Hair follicle dermal papilla cell (primary cell): ENCODE measurements around a stretch of chr1.

- CAGE, long polyA plus RNA, result no peak
Measured at GRCh38 chr1:56397724-56398086, 181.7 kb downstream of the PLPP3 start.

DNA sequence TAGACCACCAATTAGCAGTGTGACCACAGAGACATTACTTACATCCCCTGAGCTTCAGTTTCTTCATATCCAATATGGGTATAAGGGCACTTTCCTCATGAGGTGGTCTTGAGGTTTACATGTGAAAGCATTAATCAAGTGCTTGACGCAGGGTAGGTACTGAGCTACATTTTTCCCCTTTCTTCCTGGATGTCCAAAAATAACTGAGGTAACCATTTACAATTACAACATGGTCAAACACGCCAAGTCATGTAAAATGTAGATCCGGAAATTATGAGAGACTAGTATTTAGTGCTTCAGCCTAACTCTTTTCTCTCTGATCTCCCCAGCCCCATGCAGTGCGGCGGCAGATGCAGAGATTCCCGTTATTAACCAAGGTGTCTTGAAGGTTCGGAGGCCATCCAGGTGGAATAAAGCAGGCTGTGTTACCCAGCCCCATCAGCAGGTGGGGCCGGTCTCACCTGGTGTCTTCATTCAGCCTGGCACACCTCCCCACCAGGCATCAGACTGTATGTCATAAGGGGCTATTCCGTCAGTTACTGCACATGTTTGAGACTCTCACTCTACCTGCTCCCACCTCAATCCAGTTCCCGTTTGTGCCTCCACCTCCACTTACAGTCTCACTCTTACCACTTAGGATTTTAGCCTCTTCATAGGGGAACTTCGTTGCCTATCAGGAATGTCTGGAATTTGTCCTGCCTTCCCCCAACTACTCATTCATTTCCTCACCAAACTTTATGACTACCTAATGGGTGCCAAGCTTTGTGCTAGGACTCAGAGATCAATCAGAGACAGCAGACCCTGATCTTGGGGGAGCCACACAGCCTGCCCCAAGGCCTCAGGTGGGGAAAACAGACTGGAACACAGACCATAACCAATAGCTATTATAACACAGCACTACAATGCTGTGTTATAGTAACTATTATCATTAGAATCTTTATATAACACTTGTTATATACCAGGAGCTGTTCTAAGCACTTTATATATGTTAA, 170.2 kb downstream of the PLPP3 start:
- CAGE, long polyA plus RNA, result no peak

DNA sequence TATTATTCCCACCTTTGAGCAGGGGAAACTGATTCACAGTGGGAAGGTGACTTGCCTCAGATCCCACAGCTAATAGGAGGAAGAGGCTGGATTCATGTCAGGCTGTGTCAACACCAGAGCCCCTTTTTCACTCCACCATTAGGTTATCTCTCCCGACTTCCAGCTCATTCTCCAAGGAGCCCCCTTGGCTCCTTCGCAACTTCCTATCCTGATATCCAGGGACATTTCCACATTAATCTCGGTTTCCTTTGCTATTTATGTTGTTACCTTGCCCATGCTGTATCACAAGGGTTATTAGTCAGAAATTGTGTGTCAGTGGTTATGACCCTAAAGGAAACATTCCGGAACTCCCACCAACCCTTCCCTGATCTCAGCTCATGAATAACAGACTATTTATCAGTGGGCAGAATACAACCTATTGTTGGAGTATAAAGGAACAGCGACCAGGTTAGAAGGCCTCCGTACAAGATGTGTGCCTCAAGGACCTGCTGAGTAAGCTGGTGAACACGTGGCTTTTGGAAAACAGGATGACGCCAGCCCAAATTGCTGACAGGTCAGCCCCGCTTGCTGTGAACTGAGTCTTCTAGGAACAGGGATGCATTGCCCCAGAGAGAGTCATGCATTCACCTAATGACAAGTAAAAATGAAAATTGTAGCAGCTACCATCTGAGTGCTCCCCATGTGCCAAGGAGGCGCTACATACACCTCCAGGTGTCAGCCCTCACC, 121.5 kb downstream of the PLPP3 start:
- CAGE, long polyA plus RNA, result no peak

GRCh38 chr1:56473426-56474562, 105.6 kb downstream of the PLPP3 start:
- CAGE, long polyA plus RNA, result no peak

- CAGE, long polyA plus RNA, result no peak
Measured at GRCh38 chr1:56506888-56507298, 72.5 kb downstream of the PLPP3 start.

GRCh38 chr1:56511785-56512394, 67.5 kb downstream of the PLPP3 start:
- CAGE, long polyA plus RNA, result no peak

DNA sequence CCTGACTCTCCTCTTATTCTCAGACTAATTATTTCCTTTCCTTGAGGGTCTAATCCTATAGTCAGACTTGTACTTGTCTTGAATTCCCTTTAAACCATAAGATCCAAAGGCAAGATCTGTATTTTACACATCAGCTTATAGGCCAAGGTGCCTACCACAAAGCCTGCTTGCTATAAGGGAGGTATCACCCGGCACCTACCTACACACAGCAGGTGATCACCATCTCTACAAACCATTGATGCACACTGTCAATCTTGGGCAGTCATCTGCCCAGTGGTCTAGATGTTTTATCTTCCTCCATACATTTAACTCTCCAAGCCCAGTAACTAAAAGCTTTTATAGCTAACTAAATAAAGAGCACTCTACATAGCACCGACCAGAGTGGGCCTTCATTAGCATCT, 48.1 kb downstream of the PLPP3 start:
- CAGE, long polyA plus RNA, result no peak

- CAGE, long polyA plus RNA, result no peak
Measured at GRCh38 chr1:56535344-56536519, 43.6 kb downstream of the PLPP3 start.

DNA sequence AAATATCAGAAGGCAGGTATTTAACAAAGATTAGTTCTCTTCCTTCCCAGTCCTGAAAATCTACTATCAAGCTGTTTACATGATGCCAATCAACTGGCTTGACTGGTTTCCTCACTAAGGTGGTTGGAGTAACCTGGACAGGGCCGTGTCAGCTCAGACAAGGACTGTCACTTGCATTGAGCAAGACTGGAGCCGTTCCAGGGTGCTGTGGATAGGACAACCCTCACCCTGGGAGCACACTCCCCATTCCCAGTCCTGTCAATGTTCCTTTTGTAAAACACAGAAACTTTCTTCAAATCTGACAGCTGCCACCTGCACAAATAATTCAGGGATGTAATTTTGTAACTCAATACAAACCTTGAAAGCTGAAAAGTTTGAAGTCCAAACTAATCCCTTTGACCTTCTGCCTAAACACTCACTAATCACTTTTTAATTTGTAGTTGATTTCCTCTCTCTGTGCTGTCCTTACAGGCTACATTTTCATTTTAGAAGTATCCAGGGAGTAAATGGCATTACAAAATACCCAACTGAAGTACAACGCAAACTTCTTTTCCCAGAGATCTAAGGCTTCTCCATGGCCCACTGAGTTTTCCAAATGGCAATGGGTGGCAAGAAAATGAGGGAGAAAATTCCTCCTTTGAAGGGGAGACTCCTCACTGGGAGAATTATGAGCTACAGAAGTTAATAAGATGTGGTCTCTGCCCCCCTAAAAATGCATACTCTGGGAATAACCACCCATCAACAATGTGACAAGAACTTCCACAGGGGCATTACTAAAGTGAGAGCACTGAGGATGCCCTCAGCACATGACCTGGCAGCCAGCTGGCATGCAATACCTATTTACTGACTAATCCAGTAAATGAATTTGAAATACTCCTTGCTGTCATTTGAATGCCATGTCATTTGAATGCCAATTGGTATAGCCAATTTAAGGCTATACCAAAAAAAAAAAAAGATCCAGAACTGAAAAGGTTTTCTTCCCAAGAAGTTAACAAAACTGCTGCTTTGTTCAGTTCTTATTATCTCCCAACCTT, 31.1 kb downstream of the PLPP3 start:
- CAGE, long polyA plus RNA, result no peak

GRCh38 chr1:56681823-56682649, 36.9 kb downstream of the PRKAA2 start:
- CAGE, long polyA plus RNA, result no peak

- CAGE, long polyA plus RNA, result no peak
Measured at GRCh38 chr1:56835626-56836227, 16.5 kb upstream of the FYB2 start.

DNA sequence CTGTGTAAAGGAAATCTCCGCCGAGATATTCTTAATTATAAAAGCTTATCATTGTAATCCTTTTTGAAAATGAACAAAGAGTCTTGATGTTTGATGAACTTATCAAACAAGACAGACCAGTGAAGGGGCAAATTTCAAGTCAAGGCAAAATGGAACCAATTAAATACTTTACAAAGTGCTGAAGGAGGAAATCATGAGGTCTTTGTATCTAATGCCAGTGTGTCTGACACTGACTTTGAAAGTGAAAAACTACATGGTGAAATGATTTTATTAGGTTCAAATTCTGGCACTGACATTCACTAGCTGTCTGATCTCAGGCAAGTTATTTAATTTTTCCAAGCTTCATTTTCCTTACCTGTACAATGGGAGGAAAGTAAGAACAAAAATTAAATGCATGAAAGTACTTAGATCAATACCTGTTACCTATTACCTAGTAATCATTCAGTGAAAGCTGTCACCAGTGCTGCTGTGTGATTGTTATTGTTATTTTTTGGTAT, 1.4 kb downstream of the C8A start:
- CAGE, long polyA plus RNA, result no peak

DNA sequence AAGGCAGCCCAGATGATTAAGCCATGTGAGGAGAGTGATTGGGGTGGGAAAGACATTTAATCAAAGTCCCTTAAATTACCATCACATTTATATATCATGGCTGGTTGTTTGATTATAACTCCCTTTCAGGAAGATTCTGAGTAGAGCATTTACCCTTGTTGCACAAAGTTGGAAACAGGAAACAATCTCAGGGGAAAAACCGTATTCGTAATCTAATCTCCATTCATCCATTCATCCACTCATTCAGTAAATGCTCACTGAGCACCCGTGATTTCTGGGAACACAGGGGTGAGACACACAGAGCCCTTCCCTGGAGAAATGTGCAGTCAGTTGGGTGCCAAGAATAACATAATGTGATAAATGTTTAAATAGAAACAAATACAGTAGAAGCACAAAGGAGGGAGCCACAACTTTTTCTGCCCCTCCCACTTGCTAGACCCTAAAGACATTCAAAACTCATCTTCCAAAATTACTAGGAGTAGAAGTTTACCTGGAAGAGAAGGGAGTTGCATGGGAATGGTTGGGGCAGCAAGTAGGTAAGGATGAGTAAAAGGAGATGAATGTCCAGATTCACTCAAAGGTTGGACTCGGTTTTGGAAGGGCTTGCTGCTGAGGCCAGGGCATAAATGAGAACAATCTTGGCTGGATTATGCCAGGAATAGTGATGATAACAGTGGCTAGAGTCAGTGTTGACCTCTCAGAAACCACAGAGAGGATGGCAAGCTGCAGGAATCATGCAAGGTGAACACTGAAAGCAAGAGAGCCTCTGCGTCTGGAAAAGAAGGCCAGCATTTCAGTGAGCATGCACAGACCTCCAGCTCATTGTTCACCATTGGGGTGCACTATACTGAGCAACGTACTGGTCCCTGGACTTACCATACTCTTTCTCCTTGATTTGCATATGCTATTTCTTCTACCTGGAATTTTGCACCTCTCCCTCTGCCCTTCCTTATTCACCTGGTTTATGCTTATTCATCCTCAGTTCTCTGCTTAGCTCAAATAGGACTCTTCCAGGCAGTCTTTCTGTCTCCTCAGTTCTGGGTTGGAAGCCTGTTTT, 43.3 kb downstream of the C8A start:
- CAGE, long polyA plus RNA, result no peak

DNA sequence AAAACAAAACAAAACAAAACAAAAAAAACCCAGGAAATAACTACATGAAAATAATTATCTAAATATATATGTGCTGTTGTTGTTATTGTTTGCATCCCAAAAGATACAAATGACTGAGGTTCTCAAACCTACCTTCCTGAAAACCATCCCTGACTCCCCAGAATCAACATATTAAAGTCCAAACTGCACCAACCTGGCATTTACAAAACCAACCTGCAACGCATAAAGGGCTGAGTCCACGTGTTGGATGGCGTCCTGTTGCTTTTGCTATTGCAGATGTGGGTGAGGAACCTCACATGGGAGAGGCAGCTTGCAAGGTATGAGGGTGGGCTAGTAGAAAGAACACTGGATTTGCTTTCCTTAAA, 1.5 kb upstream of the C8B start:
- CAGE, long polyA plus RNA, result no peak

- CAGE, long polyA plus RNA, result no peak
Measured at GRCh38 chr1:56967682-56968332, 2.0 kb upstream of the C8B start.

DNA sequence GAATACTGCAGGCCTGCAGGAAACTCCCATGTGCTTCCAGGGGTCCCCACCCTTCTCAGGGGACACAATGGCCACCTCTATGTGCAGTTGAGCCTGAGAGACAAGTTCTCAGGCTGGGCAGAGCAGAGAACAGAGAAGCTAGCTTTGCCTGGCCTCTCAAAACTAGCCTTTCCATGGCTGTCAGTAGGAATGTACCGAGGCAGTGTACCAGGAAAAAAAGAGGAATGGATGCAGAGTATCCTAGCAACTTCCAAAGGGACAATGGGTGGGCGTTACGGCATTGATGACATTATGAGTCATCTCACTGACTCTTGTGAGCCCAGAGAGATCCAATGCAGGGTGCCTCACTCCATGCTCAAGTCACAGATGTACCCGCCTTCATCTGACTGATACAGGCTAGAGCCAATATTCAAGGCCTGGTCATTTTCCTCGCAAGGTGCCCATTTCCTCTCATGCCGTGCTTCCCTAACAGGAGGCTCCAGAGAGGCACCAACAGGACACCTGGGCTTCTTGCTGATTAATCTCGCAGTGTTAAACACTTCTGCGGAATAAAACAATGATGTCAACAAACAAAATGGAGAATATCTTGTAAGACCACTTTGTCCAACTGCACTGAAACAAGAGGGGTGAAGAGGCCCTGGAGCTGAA, 51.4 kb upstream of the C8B start:
- CAGE, long polyA plus RNA, result no peak

DNA sequence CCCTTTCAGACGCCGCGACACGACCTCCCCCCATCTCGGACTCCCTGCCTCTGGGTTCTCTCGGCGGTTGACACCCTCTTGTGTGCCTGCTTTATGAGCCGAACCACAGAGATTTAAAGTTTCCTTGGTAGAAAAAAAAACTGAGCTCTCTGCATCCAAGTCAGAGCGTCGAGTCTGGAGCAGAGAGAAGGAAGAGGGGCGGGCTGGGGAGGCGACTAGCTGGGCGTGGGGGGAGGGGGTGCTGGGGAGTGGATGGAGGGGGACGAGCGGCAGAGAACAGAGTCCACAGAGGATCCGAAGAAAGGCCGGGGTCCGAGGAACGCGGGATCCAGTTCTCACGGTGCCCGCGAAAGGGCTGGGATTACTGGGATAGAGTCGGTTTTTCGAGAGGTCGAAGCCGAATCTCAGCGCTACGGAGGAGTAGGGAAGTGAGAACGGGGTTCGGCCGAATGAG, 808 bp downstream of the DAB1 start:
- CAGE, long polyA plus RNA, result no peak

- CAGE, long polyA plus RNA, result no peak
Measured at GRCh38 chr1:57622913-57623544, 199.2 kb upstream of the DAB1 start.

GRCh38 chr1:58282565-58282944, 264.0 kb downstream of the OMA1 start:
- CAGE, long polyA plus RNA, result no peak

- CAGE, long polyA plus RNA, result no peak
Measured at GRCh38 chr1:58572723-58573080, 4.3 kb downstream of the TACSTD2 start.